Type B pancreatic cell (in vitro differentiated cells): ENCODE results near the genes BRMS1L, MBIP, NKX2-1 and SEC23A.

DNA sequence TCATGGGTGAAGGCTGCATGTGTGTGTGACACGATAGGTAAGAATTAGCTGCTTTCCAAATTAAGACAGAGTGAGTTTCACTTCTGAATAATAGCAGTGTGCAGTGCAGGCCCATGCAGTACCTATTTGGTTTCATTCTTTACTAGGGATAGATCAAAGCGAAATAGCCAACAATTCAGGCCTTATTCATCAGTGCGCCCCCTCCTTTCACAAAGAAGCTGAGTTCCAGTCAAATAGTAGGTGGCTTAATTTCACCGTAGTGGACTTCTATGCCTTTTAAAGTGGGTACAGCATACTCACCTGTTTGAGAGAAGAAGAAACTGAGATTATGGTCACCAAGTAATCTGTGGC, 6.4 kb upstream of the PSMA6 start:
- PRO-cap: no peak

DNA sequence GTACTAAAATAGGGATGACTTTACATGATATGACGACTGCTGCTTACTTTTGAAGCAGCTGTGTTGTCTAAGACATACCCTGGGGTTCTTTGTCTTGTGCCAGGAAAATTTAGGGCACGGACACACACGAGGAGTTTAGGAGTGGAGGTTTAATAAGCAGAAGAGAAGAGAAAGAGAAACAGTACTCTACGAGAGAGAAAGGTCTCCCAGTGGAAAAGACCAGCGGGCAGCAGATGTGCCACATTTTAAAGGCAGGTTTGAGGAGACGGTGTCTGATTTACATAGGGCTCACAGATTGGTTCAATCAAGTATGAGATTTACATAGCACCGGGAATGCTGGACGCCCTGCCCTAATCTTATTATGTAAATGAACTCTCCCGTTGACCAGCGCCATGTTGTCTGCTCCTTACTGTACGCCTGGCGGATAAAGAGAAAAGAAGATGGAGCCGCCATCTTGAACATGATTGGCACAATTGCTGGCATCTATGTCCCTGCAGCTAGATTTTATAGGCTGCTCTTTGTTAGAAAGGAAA, 17.9 kb downstream of the NFKBIA start:
- PRO-cap: no peak

DNA sequence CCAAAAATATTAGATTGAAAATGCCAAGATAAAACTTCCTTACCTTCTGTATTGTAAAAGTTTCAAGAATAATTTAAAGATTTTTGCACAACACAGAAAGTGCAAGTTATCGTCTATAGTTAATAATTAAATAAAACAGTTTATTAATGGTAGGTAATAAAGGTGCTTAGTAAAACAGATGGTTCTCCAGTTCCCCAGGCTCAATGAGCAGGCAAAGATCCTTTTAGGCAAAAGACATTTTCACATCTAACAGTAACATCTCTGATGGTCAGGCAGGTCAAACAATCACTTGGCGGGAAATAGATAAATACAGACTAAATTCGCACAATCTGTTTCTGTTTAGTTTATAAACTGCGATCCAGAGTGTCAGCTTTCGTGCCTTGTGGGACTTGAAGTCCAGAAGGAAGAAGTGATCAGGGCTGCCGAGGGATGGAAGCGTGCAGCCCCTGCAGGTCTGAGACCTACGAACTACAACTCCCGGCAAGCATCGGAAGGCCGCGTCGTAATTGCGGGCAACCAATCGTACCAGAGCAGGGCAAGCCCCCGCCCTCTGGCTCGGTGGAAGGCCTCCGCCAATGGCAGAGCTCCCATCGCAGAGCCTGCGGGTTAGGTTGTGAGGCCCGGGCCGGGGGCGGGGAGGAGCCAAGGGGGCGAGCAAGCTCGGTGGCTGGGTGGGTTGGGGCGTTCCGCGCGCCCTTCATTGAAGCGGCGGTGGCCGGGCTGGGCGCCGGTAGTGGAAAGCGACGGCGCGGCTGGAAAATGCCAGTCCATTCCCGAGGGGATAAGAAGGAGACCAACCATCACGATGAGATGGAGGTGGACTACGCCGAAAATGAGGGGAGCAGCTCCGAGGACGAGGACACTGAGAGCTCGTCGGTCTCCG, at the start of gene BRMS1L:
BRMS1L (plus strand) TSS at position 581 of the 883 bp plus-strand sequence.
- PRO-cap: bidirectional peak, plus-strand start at position 703 of the sequence, minus-strand start at position 391 of the sequence

DNA sequence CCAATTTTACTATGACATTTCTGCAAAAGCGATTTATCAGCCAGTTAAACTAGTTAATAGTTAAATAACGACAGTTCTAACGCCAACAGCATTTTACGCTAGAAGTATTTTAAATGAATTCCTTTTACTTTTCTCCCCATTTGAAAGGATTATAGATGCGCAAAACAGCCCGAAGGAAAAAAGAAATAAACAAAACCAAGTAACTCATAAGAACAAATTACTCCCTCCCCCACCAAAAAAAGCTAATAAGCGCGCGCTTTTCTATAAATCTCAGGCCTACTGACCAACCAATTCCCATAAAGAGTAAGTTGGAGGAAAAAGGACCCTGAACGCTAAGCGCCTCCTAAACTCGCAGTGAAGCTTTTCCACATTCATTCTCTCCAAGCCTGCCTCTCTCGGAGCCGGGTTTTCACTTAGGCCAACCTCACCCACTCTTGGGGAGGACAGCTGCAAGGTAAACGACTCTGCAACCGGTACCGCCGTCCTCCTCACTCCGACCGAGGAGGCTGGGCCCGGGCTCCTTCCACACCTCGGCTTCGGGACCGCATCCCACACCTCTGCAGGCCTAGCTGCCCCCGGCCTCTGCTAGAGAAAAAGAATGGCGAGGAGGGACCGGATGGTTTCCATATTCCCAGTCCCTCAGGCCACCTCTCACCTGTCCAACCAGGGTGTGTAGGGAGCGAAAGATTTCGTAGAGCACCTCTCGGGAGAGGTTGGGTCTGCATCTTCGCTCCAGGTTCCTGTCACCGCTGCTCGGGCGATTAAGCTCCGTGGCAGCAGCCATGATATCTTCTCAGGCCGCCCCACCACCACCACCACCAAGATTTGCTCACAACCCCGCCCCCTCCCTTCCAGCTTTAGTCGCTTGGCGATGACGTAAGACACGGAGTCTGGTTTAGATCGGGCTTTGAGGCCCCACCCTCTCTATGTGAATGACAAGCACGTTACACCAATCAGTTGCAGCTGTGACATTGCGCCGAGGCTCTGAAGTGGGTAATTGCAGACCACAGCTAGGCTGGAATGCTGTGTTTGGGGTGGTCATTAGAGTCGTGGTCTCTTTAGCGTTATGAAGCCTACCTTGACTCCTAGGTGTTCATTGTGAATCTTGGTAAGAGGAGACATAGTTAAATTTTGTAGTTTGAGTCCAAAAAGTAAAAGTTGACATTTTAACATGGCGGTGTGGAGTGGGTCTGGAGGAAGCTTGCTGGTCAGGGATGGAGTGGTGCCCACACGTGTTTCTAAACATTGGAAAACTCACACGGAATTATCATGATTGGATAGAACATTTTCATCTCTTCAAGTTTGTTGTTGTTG, at the start of gene MBIP:
MBIP (minus strand) TSS at position 833 of the 1,314 bp plus-strand sequence.
- PRO-cap: unidirectional peak, plus-strand start at position 421 of the sequence; unidirectional peak, plus-strand start at position 491 of the sequence; bidirectional peak, plus-strand start at position 971 of the sequence, minus-strand start at position 820 of the sequence

GRCh38 chr14:36451294-36452215, 68.5 kb downstream of the NKX2-1 start:
- PRO-cap: no peak

DNA sequence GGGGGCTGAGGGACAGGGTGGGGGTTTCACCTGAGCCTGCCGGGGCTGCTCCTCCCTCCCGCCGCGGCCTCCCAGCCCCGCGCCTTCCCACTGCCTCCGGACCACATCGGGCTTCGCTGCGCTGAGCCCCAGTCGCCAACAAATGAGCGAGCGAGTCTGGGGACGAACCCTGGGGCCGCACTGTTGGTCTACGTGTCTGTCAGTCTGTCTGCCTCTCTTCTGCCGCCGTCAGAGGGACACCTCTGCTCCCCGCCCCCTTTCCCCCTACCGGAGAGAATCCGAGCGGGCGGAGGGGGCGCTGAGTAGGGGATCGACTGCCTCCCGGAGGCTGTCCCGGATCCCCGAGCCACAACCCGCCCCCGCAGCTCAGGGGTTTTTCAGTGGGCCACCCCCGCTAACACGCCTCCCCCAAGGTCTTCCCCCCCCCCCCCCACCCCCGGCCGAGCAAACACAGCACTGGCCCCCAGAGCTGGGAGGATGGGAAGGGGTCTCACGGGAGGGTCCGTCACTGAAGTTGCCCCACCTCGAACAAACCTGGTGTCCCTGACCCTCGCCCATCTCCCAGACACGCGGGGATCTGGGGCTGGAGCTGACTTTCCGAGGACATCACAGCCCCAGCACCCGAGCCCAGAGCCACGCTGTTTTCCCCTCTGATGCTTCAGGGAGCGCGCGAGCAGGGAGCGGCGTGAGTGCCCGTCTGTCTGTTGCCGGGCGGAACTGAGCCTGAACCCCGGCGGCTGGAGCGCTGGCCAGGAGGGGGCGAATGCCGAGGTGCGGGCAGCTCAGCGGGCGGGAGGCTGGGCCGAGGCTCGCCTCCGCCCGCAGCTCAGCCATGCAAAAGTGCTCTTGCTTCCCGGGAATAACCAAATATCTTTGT, at the start of gene NKX2-1:
NKX2-1 (minus strand) TSS at position 210 of the 877 bp plus-strand sequence.
- PRO-cap: no peak

DNA sequence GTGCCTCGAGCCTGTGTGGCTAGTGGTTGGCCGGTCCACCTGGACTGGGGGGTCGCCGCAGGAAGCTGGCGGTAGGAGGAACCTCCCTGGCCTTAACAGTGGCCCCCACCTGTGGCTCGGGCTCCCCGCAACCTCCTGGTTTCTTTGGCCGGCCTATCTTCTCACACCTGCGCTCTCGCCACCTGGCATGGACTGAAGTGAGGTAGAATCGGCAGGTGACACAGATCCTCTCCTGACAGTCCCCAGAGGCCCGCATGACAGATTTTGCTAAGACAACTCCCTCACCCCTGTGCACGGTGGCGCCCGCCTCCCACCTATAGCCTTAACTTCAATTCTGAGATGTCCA, 499 bp upstream of the PAX9 start:
- PRO-cap: no peak

DNA sequence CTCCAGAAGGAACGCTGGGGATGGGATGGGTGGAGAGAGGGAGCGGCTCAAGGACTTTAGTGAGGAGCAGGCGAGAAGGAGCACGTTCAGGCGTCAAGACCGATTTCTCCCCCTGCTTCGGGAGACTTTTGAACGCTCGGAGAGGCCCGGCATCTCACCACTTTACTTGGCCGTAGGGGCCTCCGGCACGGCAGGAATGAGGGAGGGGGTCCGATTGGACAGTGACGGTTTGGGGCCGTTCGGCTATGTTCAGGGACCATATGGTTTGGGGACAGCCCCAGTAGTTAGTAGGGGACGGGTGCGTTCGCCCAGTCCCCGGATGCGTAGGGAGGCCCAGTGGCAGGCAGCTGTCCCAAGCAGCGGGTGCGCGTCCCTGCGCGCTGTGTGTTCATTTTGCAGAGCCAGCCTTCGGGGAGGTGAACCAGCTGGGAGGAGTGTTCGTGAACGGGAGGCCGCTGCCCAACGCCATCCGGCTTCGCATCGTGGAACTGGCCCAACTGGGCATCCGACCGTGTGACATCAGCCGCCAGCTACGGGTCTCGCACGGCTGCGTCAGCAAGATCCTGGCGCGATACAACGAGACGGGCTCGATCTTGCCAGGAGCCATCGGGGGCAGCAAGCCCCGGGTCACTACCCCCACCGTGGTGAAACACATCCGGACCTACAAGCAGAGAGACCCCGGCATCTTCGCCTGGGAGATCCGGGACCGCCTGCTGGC, 997 bp downstream of the PAX9 start:
- PRO-cap: no peak

- PRO-cap: no peak
Observed at GRCh38 chr14:37585811-37586683, 9.0 kb downstream of the FOXA1 start.

GRCh38 chr14:37596448-37596826, 1.0 kb downstream of the TTC6 start:
- PRO-cap: no peak

- PRO-cap: no peak
Observed at GRCh38 chr14:38190726-38191193, 16.9 kb upstream of the SSTR1 start.

- PRO-cap: no peak
Observed at GRCh38 chr14:38194591-38195079, 13.1 kb upstream of the SSTR1 start.

DNA sequence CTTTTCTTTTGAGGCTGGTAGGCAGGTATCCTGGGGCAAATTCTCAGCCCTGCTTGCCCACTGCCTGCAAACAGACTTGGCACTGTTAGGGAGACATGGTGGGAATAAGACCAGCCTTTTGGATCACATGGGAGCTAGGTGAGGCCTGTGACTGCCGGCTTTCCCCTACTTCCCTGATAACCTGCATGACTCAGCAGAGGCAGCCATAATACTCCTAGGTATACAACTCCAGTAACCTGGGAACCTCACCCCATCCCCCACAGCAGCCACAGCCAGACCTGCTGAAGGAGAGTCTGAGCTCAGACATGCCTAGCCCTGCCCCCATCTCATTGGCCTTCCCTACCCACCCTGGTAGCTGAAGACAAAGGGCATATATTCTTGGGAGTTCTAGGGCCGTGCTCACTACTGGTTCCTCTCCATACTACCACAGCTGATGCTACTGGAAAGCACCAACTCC, 170.7 kb downstream of the SEC23A start:
- PRO-cap: no peak

GRCh38 chr14:39102331-39102932, 603 bp downstream of the SEC23A start:
- PRO-cap: bidirectional peak, plus-strand start at chr14:39102712, minus-strand start at chr14:39102549

GRCh38 chr14:39102933-39103588, at the start of gene SEC23A:
SEC23A (minus strand) TSS chr14:39103235.
- PRO-cap: bidirectional peak, plus-strand start at chr14:39103342, minus-strand start at chr14:39103118

DNA sequence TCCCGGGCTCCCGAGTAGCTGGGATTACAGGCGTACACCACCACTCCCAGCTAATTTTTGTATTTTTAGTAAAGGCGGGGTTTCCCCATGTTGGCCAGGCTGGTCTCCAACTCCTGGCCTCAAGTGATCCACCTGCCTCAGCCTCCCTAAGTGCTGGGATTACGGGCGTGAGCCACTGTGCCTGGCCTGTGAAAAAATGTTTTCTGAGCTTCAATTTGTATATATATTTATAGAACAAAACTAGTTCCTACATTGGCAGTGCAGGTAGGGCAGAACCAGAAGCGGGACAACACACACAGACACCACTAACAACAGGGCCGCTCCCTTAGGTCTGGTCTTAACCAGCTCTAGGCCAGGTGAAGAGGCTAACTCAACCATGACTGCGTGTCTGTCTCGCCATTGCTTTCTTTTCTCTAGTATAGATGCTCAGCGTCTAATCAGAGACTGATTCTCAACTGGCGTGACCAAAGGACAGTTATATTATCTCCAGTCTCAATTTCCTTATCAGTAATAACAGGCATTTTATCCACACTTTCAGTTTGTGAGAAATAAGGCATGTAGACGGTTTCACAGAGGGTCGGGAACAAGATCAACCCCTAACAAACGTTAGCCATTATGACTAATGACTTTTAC, 1.2 kb upstream of the PNN start:
- PRO-cap: no peak

DNA sequence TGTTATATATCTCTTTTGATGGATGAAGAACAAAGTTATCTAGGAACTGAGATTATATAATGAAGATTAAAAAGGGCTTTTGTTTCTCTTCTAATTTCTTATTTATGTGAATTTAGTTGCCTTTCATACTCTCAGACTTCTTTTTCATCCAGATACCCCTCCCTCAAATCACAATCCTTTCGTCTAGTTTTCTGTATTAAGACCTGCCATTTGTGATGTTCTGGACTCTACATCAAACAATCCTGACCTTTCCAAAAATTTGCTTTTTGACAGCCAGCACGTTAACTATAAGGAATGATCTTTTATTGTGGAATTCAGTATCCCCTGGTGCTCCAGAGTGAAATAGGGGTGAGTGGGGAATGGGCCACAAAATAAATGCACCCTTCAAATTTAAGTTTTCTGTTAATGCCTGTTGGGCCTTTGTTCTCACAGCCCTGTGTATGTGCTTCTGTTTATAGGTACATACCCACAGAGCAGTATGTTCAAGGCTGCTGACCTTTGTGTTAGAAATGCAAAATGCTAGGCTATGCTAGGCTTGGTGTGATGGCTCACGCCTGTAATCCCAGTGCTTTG, 11.8 kb downstream of the PNN start:
- PRO-cap: no peak

DNA sequence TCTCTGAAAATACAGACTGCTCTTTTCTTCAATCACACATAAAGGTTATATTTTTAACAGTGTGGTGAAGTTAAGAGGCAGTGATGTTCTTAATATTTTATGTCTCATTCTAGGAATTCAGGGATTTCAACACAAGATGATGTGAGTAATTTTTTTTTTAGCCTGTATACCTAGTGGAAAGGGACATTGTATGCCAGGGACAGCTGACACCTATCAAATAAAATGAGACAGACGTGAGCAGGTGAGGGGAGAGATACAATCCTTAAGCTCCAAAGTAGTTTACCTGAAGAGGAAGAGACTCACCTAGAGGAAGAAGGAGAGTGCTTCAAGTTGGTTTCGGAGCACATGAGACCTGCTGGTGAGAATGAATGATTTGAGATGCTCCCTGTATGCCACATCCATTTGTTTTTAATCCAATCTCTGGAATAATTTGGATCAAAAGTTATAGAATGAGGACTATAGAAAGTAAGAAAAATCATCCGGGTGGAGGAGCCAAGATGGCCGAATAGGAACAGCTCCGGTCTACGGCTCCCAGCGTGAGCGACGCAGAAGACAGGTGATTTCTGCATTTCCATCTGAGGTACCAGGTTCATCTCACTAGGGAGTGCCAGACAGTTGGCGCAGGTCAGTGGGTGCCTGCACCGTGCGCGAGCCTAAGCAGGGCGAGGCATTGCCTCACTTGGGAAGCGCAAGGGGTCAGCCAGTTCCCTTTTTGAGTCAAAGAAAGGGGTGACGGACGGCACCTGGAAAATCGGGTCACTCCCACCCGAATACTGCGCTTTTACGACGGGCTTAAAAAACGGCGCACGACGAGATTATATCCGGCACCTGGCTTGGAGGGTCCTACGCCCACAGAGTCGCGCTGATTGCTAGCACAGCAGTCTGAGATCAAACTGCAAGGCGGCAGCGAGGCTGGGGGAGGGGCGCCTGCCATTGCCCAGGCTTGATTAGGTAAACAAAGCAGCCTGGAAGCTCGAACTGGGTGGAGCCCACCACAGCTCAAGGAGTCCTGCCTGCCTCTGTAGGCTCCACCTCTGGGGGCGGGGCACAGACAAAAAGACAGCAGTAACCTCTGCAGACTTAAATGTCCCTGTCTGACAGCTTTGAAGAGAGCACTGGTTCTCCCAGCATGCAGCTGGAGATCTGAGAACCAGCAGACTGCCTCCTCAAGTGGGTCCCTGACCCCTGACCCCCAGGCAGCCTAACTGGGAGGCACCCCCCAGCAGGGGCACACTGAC, 915.8 kb upstream of the FBXO33 start:
- PRO-cap: unidirectional peak, minus-strand start at position 871 of the sequence

DNA sequence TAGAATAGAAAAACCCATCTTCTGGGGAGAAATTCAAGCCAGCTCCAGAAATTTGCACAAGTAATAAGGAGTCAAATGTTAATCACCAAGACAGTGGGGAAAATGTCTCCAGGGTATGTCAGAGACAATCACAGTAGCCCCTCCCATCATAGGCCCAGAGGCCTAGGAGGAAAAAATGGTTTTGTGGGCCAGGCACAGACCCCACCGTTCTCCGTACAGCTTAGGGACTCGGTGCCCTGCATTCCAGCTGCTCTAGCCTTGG, 869.7 kb upstream of the LRFN5 start:
- PRO-cap: no peak

GRCh38 chr14:41597907-41598106, 8.9 kb upstream of the LRFN5 start:
- PRO-cap: unidirectional peak, plus-strand start at chr14:41597995